Epithelial cell of esophagus (primary cell): ENCODE measurements around the gene MAPRE2.

GRCh38 chr18:32511574-32511975 lies 40.9 kb upstream of the GAREM1 start:
- RRBS, result no CpG with 5 or more reads among the region's 11 CpGs

DNA sequence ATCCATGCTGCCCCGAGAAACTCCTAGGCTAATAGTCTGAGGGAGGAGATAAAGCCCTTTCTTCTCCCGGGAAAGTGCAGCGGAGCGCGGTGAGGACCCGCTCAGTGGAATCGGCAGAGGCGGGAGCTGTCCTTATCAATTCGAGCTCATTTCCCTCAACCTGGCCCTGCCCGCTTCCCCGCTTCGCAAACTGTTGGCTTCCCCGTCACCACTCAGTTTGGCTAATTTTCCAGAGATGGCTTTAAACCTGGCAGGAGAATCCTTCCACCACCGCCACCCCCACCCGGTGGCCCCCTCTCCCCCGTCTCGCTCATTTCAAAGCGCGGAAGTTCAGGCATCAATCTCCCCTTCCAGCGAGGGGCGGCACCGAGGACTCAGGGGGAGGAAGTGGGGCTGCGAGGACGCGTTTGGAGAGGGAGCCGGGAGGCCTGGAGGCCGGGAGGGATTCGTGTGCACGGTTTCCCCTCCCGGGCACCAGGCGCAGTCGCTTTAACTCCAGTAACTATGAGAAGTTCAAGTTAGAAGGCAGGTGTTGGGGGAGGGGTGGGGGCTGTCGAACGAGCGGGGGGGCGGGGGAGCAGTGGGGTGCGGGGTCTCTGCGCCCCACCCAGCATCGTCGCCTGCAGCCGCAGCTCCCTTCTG lies 1.5 kb downstream of the KLHL14 start:
- RRBS, result no CpG with 5 or more reads among the region's 41 CpGs

DNA sequence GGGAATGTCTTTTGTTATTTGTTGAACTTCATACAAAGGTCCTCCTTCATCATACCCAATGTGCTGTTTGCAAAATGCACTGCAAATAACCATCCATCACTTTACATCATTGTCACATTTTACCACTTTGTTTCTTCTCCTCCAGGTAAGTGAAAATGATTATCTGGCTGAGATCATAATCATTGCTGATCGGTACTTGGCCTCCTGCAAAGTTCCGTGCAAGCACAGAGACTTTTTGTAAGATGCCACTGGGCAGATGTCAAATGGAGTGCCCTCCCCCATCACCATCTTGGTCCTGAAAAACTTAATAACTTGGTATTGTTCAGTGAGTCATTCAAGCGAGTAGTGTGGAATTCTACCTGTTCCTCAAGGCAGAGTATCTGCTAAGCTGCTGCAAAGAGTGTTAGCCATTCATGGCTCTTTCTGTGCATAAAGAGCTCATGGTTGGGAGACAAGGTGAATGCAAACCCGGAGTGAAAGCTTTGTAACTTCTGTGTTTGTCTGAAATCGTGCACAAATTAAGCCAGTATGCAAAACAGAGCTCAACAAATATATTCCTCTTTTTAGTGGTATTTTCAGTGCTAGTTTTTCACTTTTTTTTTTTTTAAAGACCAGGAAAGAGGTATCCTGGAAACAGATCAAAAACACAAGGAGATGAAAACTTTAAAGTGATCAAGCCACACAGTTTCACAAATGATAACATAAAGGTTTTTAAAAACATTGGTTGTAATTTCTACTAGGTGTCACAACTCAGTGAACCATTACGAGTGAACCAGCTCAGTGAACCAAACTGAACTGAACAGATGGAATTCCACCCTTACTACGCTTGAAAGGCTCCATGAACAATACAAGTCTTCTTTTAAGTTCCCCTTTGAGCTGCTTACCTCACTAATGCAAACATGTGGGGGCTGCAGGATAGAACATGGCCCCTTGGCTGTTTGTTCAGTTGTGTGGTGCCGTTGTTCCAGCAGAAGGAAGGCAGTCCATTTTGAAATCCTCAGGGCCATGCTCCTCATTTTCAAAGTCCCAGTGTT lies 30.4 kb upstream of the KLHL14 start:
- RRBS, result no CpG with 5 or more reads among the region's 8 CpGs

GRCh38 chr18:33116293-33116815 lies 324.2 kb downstream of the CCDC178 start:
- RRBS, result no CpG with 5 or more reads among the region's 3 CpGs

GRCh38 chr18:33533013-33533351 lies 45.0 kb upstream of the ASXL3 start:
- RRBS, result no CpG with 5 or more reads among the region's 1 CpG

DNA sequence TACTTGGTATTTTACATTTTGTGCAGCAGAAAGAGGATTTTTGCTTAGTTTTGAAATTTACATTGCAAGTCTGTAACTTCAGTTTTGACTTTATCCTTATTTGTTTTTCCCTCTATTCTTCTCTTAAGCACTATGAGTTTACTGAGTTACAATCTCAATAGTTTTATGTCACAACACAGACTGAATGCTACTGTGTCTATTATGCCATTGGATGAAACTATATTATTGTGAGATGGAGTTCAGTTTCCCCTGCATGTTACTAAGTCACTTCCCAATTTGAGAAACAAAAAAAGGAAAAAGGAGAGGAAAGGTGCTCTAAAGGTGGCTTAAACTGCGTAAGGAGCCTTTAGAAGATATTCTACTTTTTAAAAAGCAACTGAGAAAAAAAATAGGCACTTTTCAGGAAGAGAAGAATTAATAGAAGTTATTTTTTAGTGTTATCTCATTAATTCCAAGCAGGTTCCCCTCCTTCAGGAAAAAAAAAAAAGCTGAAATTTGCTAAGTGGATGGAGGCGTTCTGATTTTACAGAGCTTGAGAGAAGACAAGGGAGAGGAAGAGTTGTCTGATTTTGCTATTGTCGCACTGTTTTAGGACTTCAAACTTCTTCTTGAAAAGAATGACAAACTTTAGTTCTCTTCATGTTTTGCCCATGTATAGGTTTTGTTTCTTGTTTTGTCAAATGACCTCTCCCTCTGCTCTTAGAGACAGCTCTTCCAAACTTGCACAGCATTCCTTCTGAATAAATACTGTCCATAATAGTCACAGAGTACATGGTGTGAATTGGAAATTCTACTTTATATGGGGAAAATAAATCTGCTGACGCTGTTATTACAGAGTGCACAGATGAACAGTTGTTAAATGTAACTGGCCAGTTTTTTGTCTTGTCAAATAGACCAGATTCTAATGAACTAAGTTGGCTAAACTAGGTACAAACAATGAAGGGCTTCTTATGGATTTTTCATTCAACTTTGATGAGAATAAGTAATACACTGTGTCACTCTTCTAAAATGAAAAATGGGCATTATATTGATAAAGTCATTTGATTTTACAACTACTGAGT lies 116.1 kb upstream of the DTNA start:
- RRBS, result no CpG with 5 or more reads among the region's 4 CpGs

DNA sequence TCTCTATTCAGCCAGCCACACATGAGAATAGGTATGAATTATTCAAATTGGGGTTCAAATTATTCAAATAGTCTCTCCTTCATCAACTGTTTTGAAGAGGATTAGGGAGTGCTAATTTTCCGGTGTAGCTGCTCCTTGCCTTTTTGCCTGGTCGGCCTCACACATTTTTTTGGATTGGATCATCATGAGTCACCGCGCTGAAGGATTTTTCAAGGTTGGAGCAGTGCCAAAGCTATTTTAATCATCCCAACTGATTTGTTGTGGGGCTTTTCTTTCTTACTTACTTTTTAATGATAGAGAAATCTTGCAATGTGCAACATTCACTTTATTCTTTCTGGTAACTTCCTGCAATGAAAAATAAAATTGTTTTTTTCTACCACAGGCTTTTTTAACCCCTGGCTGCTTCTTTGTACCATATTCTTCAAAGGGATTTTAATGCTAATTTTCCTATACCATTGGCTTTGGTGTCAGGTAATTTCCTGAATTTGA lies 2.4 kb upstream of the DTNA start:
- RRBS, result no CpG with 5 or more reads among the region's 4 CpGs

DNA sequence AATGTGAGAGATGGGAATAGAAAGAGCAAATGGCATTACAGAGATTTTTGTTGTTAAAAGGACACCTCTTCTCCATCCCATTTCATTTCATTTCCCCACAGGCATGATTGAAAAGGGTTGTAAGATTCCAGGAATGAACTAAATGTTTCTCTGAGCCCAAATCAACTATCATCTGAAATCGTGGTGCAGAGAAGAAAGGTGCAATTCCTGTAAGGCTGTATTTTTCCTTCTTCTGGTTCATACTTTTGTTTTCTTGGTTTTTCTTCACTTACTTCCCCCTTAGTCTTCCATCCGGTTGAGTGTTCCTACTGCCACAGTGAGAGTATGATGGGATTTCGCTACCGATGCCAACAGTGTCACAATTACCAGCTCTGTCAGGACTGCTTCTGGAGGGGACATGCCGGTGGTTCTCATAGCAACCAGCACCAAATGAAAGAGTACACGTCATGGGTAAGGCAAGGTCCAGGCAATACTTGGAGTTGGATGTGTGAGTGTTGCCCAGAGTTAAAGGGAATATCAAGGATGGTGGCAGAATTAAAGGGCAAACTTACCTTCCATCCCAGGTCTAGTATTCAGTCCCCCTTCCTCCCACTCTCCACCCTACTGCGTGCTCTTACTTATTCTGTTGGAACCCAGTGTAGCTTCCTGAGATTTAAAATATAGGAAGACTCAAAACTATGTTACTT lies 107.9 kb downstream of the DTNA start:
- RRBS, result no CpG with 5 or more reads among the region's 7 CpGs

- RRBS, result no CpG with 5 or more reads among the region's 3 CpGs
Measured at GRCh38 chr18:34834902-34835401, 124.9 kb downstream of the DTNA start.

GRCh38 chr18:35040913-35041960 lies at the start of gene MAPRE2:
TSS of gene MAPRE2 (plus strand) at chr18:35041413.
- RRBS, result 2% methylated on average over 7 of the region's 58 CpGs

- RRBS, result no CpG with 5 or more reads among the region's 1 CpG
Measured at GRCh38 chr18:35189515-35189954, 51.3 kb upstream of the ZNF397 start.

GRCh38 chr18:35261283-35262020 lies 20.6 kb downstream of the ZNF397 start:
- RRBS, result no CpG with 5 or more reads among the region's 2 CpGs

DNA sequence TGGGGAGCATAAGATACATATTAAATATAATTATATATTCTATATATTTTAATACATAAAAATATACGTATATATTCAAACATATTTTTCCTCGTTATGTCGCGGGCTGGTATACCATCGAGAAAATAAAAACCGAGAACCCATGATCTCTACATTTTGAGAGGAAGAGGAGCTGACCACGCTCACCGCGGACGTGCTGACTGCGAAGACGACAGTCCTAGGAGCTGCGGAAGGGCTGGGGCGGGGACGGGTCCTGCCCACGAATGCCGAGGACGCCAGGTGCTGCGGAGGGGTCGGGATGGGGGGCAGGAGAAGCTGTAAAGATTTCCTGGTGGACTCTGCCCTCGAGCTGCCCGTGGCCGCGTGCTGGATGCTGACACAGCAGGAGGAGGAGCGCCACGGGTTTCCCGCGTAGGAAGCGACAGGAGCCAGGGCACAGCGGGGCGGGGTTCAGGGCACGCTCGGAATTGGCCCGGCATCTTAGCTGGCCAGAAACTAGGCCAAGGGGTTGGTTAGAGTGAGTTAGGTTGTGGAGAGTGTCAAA lies 22.3 kb downstream of the ZSCAN30 start:
- RRBS, result no CpG with 5 or more reads among the region's 34 CpGs

GRCh38 chr18:35340163-35341436 lies 3.6 kb downstream of the ZNF24 start:
- RRBS, result no CpG with 5 or more reads among the region's 16 CpGs

DNA sequence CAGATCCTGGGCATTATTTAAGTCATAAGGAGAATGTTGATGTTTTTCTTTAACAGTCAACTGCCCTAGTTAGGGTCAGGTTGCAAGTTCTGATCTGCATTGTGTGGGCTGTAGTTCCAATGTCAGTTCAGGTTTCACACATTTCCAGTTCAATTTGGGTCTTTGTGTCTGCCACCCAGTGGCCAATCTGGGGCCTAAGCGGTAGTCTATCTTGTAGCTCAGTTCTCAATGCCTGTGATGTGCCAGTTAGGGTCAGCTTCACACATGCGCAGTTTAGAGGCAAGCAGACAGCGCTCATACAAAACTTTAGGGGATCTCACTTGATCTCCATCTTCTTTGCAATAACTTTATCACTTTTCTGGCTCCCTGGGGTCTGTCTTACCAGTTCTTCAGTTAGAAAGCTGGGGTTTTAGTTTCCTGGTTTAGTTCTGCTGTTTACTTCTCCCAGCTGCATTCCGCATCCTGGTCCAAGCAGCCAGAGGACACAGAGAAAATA lies 10.9 kb upstream of the ZNF24 start:
- RRBS, result no CpG with 5 or more reads among the region's 4 CpGs

GRCh38 chr18:35412517-35412944 lies 35.4 kb upstream of the ZNF396 start:
- RRBS, result no CpG with 5 or more reads among the region's 1 CpG

DNA sequence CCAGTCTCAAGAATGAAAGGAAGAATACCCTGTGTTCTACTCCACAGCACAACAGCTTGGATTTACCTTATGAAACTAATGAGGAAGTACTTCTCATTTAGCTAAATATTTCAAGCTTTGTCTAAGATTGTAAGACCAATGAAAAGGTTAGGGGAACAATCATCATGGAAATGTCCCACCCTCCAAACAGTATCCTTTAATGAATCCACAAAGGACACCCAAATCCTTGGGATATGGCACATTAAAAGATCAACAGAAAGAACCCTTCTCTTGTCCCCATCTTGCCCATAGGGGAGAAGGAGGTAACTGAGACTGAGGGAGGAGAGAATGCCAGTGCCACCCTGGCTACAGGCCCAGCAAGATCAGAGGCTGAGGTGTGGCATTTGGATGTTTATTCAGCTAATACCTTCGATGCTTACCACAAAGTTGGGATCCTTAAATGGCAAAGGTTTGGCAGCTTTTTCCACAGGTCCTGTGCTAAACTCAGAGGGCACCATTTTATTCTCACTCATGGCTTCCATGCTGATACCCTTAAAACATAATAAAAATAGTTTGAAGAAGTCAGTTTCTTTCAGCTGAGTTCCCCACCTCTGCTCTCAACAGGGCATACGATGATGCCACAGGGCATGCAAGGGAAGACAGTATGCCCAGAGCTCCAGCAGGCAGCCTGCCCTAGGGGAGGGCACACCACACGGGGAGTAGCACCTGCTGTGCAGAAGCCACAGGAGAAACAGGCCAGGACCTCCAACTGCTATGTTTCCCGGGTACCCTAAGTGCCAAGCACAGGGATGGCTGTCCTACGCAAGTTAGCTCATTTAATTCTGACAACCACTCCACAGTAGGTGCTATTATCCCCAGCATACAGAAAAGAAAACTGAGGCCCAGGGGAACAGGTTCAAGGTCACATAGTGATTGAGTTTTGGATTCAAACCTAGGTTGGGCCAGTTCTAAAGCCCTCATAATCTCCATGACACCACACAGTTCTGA lies 17.4 kb downstream of the INO80C start:
- RRBS, result no CpG with 5 or more reads among the region's 5 CpGs

DNA sequence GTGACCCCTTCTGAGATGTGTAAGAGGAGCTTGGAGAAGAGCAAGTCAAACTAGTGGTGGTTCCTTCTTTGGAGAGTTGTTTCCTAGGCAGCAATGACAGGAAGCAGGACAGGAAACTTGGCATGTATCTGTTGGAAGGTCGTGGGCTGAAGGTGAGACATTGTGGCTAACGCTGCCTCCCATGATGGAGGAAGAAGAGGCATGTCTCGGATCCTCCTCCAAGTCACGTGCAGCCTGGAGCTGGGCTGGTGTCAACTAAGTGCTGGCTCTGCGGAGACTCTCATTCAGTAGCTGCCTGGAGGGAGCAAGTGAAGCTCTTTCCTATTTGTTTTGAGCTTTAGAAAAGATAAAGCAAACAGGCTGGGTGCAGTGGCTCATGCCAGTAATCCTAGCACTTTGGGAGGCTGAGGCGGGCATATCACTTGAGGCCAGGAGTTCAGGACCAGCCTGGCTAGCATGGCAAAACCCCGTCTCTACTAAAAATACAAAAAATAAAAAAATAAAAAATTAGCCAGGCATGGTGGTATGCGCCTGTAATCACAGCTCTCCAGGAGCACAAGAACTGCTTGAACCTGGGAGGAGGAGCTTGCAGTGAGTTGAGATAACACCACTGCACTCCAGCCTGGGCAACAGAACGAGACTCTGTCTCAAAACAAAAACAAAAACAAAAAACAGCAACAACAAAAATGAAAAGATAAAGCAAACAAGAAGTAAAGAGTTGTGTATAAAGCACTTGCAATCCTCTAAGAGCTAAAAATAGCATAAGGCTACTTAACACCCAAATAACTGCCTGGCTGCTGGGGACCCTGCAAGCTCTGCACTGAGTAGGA lies 28.2 kb upstream of the INO80C start:
- RRBS, result no CpG with 5 or more reads among the region's 9 CpGs

DNA sequence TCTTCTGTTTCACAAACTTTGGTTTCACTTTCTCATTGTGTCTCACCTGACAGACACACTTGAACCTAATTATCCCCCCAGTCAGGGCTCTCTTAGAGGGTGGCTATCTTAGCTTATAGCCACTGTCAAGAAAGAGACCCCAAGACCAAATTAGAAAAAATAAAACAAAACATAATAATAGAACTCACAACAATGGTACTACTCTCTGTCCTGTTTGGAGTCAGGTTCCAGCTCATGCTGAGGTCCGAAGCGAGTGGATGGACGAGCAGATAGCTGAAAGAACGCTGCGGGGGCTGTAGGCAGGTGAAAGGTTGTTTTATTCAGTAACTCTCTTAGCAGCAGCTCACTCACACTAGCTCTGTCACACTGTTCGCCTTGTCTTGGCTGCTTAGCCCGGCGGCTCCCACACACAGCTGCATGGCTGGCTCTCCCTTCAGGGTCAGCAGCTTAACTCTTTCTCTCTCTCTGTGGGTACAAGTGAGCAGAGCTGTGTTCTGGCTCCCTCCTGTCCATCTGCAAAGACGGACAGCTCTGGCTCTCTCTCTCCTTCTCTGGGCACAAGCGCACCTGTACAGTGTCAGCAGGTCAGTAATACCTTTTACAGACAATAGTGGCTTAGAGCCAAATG lies 149.1 kb downstream of the GALNT1 start:
- RRBS, result no CpG with 5 or more reads among the region's 10 CpGs